ENCODE results near the genes MYOZ2, ANXA5, IL2 and IL21.

DNA sequence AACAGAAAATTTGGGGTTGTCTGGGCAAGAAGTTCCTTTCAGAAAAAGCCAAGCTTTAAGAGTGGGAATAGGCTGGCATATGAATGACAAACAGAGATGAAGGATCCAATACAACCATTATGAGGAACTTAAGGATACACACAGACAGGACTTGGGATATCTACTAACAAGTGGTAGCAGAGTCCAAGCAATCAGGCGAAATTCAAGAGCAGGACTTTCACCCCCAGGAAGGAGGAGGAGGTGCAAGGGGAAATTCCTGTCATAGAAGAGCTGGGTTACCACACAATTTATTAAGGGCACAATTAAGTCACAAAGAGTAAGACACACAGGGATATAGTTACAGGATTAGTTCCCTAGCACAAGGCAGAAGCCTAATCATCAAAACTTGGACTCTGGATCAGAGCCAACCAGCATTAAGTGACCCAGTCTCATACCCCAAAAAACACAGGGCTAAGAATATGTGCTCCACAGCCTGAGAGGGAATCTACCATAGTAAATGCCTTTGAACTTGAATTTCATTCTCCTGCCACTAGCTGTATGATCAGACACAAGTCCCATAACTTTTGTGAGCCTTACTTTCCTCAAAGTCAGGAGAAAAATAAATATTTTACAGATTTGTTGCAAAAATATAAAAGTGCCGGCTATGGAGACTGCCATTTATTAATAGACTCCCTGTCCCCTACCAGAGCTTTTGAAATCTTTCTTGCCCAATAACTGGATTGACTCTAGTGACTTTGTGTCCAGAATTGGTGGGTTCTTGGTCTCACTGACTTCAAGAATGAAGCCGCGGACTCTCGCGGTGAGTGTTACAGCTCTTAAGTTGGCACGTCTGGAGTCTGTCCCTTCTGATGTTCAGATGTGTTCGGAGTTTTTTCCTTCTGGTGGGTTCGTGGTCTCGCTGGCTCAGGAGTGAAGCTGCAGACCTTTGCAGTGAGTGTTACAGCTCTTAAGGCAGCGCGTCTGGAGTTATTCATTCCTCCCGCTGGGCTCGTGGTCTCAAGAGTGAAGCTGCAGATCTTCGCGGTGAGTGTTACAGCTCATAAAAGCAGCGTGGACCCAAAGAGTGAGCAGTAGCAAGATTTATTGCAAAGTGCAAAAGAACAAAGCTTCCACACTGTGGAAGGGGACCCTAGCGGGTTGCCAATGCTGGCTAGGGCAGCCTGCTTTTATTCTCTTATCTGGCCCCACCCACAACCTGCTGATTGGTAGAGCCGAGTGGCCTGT is 87.1 kb downstream of the SYNPO2 start:
- PRO-cap, result no peak
- RAMPAGE, long total RNA, 3 experiments, result no peak in any of the 3 experiments

- PRO-cap, result no peak
- RAMPAGE, long total RNA, 3 experiments, result no peak in any of the 3 experiments
Observed at GRCh38 chr4:118995930-118996448, 107.3 kb downstream of the SYNPO2 start.

GRCh38 chr4:119030921-119031618 is 104.6 kb upstream of the MYOZ2 start:
- PRO-cap, result no peak
- RAMPAGE, long total RNA, 3 experiments, result no peak in any of the 3 experiments

GRCh38 chr4:119103072-119103931 is 32.3 kb upstream of the MYOZ2 start:
- PRO-cap, result no peak
- RAMPAGE, long total RNA, 3 experiments, result no peak in any of the 3 experiments

DNA sequence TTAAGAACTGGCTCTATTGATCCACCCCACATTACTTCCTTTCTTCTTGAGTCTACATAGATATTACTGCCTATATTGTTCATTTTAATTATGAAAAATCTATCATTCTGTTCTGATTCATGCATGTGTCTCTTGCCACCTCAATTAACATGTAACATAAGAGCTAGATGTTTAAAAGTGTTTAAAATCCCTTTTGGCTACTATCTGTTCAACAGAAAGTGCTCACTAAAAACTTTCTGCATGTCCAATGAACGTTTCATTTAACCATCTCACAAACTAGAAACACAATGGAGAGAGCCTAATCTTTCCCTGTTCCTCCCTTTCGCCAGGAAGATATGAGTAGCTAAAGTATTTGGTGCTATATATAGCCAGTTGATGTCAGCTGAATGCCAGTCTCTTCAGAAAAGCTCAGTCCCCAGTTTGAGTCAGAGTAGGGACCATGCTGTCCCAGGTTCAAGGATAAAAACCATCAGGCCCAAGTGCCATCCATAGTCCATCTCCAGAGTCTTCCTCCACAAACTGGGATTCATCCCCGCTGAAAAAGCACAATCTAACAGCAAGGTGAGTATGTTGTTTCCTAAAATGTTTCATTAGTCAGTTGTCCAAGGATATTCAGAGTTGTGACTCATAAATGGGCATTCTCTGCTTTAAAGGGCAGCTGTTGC is at the start of gene MYOZ2:
Gene MYOZ2 (plus strand): TSS at position 411 of the 665 bp plus-strand sequence.
- PRO-cap, result no peak
- RAMPAGE, long total RNA, 3 experiments, result no peak in any of the 3 experiments

DNA sequence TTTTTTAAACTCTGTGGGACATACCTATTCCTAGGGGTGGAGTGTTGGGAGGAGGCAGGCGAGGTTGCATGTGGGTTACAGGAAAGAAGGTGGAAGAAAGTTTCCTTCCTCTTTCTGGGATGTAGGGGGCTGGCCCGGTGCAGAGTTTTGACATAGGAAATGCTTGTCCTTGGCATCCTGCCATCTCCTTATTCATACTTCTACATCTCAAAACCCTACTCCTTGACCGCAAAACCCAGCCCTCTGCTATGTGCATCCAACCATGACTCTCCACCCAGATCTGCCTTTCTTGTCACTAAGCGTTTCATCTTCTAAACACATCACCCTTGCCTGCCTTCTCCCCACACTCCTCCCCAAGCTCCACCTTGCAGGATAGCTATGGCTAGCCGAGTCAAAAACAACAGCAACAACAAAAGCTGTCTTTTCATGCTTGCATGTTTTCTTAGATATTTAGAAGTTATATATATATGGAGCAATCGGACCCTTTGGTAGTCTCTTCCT is 48.5 kb upstream of the FABP2 start:
- PRO-cap, result no peak
- RAMPAGE, long total RNA, 3 experiments, result no peak in any of the 3 experiments

DNA sequence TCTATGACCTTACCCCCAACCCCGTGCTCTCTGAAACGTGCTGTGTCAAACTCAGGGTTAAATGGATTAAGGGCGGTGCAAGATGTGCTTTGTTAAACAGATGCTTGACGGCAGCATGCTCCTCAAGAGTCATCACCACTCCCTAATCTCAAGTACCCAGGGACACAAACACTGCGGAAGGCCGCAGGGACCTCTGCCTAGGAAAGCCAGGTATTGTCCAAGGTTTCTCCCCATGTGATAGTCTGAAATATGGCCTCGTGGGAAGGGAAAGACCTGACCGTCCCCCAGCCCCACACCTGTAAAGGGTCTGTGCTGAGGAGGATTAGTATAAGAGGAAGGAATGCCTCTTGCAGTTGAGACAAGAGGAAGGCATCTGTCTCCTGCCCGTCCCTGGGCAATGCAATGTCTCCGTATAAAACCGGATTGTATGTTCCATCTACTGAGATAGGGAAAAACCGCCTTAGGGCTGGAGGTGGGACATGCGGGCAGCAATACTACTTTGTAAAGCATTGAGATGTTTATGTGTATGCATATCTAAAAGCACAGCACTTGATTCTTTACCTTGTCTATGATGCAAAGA is 74.6 kb upstream of the FABP2 start:
- PRO-cap, result no peak
- RAMPAGE, long total RNA, 3 experiments, result no peak in any of the 3 experiments

DNA sequence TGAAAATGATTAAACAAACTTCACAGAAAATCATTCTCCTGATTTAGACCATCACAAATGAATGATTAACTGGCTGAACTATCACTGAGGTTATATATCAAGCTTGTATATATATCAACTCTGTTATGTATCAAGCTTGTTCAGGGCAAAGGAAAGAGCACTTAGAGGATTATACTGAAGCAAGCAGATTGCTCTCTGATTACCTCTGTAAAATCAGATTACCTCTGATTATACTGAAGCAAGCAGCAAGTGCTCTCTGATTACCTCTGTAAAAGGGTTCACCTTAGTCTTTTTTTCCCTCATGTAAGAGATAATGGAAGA is 149.7 kb downstream of the PDE5A start:
- PRO-cap, result no peak
- RAMPAGE, long total RNA, 3 experiments, result no peak in any of the 3 experiments

DNA sequence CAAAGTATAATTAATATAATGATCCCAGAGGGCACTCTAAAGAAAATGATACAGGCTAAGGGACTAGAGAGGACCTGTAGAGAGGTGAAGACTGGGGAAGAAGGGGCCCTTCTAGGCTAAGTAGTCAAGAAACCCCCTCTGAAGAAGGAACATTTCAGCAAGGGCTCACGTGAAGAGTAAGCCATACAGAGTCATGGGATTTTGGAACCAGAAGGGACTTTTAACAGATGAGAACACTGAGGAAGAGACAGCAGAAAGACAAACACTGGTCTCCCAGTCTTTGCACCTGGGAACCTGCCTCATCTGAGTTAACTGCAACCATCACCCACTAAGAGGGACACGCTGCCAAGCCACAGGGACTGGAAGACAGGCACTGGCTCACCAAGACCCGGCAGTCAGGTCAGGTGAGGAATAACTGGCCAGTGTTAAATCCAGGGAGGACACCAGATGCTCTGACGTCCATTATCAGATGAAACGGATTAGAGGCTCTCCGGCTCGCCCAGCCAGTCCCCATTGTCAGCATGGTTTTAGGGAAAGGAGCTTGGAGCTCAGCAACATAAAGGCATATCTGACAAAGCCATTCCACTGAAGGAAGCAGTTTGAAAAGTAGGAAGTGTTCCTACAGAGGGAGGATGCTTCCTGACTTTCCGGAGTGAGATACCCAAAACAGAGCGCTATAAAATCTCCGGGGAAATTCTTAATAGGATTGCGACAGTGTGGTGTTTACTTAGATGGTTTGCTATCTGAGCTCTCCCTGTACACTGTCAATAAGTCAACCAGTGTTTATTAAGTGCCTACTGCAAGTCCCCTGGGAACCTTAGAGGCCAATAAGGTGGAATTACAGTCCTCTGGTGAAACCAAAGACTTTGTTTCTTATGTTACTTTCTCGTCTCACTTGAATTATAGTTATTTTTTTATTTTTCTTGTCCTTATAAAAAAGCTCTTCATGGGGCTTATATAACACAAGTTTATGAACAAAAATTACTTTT is 14.9 kb downstream of the NDNF start:
- PRO-cap, result no peak
- RAMPAGE, long total RNA, 3 experiments, result no peak in any of the 3 experiments

DNA sequence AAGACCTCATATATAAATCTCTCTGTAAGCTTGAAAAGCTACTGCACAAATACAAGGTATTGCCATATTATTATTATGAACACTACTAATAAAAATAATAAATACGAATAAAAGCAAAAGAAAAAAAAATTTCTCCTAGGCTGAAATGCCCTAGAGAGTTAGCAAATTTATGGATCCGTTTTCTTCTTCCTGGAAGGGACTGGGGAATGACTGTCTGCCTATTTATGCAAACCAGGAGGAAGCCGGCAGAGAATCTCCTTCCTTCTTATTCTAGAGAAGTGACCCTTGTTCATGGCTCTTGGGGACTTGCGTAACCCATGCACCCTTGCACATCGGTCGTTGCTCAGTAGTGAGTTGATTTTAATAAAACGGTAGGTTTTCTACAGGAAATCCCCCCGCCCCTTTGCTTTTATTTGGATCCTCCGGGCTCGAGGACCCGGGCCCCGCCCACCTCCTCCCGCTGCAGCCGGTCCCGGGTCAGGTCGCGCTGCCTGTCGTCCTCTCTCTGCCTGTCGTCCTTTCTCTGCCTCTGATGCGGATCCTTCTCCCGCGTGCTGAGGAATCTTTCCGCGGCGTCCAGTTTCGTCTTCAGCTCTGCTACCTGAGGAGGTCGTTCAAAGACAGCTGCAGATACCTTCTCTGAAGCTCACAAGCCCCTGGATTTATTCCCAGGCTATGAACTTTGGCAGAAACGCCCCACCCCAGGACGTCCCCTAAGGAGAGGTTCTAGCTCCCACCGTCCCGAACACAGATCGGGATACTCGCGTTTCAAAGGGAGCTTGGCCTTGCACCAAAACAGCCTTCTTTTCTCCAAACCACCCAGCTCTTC is 7.3 kb downstream of the TNIP3 start:
- PRO-cap, result no peak
- RAMPAGE, long total RNA, 3 experiments, result no peak in any of the 3 experiments

- PRO-cap, result no peak
- RAMPAGE, long total RNA, 3 experiments, result no peak in any of the 3 experiments
Observed at GRCh38 chr4:121216354-121216746, 52.2 kb upstream of the TNIP3 start.

DNA sequence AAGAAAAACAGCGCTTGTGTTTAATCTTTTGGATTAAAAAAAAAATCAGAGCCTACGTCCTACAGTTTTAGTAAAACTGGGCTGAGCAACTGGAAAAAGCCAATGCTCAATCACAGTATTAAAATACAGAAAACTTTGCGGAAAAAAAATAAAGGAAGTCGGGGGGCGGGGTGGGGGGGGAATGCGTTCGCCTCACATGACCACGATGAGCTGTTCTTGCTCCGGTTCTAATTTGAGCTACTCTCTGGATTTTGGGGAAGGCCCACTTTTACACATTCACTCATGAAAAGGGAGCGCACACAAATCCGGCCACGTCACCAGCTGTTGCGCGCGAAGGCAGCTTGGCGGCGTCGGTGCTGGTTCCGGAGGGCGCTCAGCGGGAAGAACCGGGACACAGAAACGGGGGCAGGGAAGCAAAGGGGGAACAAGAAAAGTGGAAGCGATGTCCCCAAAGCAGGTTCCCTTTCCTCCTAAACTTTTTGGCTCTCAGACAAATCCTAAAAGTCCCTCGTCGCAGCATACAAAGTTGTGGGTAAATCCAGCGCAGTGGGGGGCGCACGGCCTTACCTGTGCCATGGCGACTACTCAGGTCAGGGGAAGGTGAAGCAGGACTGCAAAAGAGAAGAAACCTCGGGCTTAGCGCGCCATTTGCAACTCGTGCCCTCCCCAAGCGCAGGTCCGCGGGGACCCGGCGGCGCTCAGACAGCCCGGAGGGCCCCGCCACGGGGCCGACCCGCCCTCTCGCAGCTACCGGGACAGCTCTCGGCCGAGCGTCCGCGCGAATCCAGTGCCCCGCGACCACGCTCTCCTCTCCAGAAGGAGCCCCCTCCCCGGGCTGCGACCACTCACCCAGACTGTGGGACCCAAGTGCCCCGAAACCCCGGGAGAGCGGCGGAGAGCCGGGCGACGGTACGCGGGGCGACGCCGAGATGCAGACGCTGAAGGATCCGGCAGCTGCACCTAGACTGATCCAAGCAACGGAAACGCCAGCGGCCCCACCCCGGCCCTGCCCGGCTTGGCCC is at the start of gene ANXA5:
Gene ANXA5 (minus strand): TSS at position 967 of the 1,022 bp plus-strand sequence.
- PRO-cap, result bidirectional peak, plus-strand start at position 213 of the sequence, minus-strand start at position 125 of the sequence; bidirectional peak, plus-strand start outside the sequence, minus-strand start at position 962 of the sequence
- RAMPAGE, long total RNA, 3 experiments, result start-site peak on the minus strand in 3 of 3 experiments, centred at positions 960 to 970 of the sequence, 577 to 1,306 reads per replicate

- PRO-cap, result no peak
- RAMPAGE, long total RNA, 3 experiments, result no peak in any of the 3 experiments
Observed at GRCh38 chr4:121811433-121811846, 10.3 kb downstream of the EXOSC9 start.

DNA sequence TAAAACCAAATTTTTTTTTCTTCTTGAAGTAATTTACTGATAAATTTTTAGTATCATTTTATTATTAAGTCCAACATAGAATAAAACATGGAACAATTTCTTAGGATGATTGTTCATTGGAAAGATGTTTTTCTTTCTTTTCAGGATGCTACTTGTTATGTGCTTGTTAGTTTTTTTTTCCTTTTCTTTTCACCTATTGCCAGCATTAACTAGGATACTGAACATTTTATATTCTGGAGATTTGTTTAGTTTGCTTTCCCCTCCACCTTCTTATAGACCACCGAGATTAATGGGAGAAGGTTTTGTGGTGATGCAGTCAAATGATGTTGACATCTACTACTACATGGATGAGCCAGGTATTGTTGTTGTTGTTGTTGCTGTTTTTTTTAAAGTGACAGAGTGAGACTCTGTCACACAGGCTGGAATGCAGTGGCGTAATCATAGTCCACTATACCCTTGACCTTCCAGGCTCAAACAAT is 37.6 kb downstream of the BLTP1 start:
- PRO-cap, result no peak
- RAMPAGE, long total RNA, 3 experiments, result no peak in any of the 3 experiments

- PRO-cap, result no peak
- RAMPAGE, long total RNA, 3 experiments, result start-site peak on the plus strand in 2 of 3 experiments, at chr4:122315465-122315686 at its widest, 17 to 41 reads per replicate
Observed at GRCh38 chr4:122315186-122315905, 63.5 kb upstream of the ADAD1 start.

DNA sequence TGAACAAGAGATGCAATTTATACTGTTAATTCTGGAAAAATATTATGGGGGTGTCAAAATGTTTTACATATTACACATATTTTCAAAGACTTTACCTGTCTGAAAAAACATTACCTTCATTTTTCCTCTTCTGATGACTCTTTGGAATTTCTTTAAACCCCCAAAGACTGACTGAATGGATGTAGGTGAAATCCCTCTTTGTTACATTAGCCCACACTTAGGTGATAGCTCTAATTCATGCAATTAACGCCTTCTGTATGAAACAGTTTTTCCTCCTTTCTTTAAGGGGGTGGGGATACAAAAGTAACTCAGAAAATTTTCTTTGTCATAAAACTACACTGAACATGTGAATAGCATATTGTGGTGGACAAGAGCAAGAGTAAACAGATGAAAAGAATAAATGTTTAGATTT is at the start of gene IL2:
Gene IL2 (minus strand): TSS at position 228 of the 412 bp plus-strand sequence.
- PRO-cap, result no peak
- RAMPAGE, long total RNA, 3 experiments, result no peak in any of the 3 experiments

- PRO-cap, result no peak
- RAMPAGE, long total RNA, 3 experiments, result no peak in any of the 3 experiments
Observed at GRCh38 chr4:122620960-122621312, at the start of gene IL21. IL21 (minus strand) TSS chr4:122621066.

GRCh38 chr4:122673230-122673723 is 52.4 kb upstream of the IL21 start:
- PRO-cap, result no peak
- RAMPAGE, long total RNA, 3 experiments, result no peak in any of the 3 experiments

DNA sequence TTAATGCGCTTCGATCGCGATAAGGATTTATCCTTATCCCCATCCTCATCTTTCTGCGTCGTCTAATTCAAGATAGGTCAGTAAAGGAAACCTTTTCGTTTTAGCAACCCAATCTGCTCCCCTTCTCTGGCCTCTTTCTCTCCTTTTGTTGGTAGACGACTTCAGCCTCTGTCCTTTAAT is 658 bp upstream of the FGF2 start:
- PRO-cap, result no peak
- RAMPAGE, long total RNA, 3 experiments, result no peak in any of the 3 experiments

- PRO-cap, result no peak
- RAMPAGE, long total RNA, 3 experiments, result no peak in any of the 3 experiments
Observed at GRCh38 chr4:122843059-122843670, 16.5 kb downstream of the FGF2 start.